Right ventricle myocardium (tissue), 1 donor: Measurements from ENCODE around the genes APC2, ADAMTSL5, MEX3D and MBD3.

- PRO-cap, 2 experiments: peak in 2 of 2 experiments; most common plus-strand start chr19:1252603 (in 2)
These were observed 4.0 kb downstream of the MIDN start for GRCh38 chr19:1252439-1252695.

DNA sequence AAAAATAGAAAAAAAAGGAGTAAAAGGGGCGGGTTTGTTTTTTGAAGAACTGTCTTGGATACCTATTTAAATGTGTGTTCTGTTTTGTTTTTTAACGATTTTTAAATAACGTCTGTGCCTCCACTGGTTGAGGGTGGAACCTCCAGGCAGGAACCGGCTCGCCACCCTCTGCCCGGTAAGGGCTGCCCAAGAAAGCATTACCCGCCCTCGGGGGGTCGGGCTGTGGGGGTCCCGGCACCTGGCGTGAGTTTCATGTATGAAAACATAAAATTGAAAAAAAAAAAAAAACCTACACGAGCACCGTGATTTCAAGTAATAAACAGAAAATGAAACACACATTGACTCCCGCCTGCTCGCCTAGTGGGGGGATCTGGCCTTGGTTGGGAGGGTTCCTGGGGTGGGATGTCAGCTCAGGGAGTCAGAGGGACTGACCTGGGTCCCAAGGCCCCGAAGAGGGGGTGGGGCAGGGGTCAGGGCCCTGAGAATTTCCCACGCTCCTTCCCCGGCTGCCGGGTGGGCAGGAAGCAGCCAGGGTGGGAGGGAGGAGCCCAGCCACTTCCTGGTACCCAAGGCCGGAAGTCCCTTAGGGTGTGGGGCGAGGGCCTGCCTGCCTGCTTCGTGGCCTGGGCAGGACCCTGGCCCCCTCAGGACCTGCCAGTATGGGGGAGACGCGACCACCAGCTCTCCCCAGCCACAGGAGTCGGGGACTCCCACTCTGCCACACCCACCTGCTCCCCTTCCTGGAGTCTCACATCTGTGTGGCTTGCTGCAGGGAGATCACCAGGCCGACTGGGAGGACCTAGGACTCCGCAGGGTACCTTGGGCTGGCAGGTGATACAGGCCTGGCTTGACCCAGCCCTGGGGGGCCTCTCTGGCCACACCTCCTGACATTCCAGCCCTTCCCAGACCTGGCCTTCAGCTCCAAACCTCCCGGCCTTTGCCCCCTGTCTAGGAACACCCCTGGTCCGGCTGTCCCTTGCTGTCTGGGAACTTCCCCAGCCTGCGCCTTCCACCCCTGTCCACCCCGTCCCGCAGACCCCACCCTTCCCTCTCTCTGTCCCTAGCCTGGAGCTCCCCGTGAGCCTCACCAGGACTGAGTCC is 10.0 kb upstream of the CIRBP start:
- PRO-cap, 2 experiments: peak in 2 of 2 experiments; most common plus-strand start position 586 of the sequence (in 2); most common minus-strand start position 535 of the sequence (in 1)

- PRO-cap, 2 experiments: peak in 2 of 2 experiments; most common plus-strand start chr19:1262038 (in 1); most common minus-strand start chr19:1262069 (in 1)
These were observed 7.3 kb upstream of the CIRBP start for GRCh38 chr19:1261715-1262357.

GRCh38 chr19:1263170-1263608 is 5.9 kb upstream of the CIRBP start:
- PRO-cap, 2 experiments: no peak in any of the 2 experiments

GRCh38 chr19:1290860-1291431 is 5.3 kb downstream of the EFNA2 start:
- PRO-cap, 2 experiments: no peak in any of the 2 experiments

GRCh38 chr19:1361952-1362476 is 7.3 kb downstream of the PWWP3A start:
- PRO-cap, 2 experiments: no peak in any of the 2 experiments

GRCh38 chr19:1420354-1420765 is 13.0 kb downstream of the DAZAP1 start:
- PRO-cap, 2 experiments: no peak in any of the 2 experiments

- PRO-cap, 2 experiments: no peak in any of the 2 experiments
These were observed 5.8 kb upstream of the RPS15 start for GRCh38 chr19:1432257-1432928.

DNA sequence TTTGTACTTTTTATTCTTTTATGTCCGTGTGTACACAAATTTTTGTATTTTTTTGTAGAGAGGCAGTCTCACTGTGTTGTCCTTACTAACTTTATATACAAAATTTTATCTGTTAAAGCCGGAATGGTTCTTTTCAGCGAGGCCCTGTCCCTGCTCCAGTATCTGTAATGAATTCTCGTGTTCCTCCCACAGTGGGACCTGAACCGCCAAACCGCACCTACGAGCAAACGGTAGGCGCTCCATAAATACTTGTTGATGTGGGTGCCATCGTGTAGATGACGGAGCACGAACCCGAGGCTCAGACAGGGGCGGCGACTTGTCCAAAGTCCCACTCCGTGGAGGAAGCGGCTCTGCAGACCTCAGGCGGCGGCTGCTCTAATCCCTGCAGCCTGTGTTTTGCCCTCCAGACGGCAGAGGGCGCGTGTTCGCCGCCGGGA is 297 bp upstream of the RPS15 start:
- PRO-cap, 2 experiments: peak in 2 of 2 experiments; most common minus-strand start position 377 of the sequence (in 2)

DNA sequence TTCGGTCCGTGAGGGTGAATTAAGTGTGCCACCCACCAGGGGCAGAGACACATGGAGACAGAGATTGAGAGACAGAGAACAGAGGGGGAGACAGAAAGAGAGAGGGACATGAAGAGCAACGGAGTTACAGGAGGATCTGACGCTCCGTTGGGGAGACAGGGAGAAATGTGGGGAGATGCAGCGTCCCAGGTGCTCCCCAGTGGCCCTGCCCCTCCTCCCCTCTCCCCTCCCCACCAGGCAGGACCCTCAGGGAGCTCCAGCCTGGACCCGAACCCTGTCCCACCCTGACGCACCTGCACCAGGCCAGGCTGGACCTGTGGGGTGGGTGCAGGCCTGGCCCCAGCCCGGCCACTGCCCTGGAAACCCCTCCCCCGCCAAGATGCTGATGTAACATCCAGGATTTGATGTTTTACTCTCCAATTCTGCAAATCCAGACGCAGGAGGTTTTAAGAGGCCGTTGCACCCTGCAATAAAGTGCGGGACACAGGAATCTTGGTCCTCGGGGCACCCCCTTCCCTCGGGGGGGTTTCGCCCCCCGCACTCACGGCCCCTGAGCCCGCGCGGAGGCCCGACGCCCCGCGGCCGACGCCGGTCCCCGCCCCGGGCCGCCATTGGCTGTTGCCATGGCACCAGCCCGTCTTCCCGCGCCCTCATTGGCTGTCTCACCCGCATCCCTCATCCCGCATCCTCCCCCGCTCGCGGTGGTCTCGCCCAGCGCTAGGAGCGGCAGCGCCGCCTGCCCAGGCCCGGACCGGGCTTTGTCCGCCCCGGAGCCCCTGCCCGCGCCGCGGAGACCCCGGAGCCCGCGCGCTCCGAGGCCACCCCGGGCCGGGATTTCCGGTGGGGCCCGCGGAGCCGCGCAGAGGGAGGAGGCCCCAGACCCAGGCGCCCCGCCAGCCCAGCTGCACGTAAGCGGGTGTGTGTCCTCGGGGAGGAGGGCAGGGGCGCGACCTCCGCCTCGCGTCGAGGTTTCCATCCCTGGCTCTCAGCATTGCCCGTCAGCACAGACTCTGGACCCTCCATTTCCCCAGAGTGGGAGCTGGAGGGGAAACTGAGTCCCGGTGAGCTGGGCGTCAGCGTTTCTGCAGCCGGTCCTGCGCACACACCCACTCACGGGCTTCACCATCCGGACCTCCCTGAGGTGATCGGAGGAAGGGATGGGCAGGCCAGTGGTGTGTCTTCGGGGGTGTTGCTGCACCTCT is at the start of gene APC2:
APC2 (plus strand) TSS at position 699 of the 1,202 bp plus-strand sequence.
- PRO-cap, 2 experiments: no peak in any of the 2 experiments

DNA sequence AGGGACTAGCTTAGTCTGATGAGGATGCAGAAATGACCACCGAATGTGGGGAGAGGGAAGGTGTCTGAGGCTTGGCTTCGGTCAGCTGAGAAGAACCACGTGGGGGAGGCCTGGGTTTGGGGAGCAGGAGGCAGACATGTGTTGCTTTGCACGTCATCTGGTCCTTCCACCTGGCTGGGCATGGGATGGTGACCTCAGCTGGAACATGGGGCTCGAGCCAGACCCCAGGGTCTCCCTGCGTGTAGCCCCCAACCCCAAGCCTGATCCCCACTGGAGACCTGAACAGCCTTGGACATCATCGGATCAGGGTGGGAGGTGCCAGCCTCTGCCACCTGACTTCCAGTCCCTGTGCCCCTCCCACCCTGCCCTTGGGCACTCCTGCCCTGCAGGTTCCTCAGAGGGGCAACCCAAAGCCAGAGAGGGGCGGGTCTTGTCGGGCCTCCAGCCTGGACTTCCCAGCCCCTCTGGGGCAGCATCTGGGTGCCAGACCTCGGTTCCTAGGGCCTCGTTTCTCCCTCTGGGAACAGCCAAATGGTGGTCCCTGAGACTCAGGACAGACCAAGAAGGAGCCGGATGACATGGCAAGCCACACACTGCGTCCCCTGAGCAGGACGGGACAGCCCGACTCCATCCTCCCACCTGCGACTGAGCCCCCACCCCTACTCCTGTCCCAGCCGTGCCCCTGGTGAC is 1.4 kb downstream of the APC2 start:
- PRO-cap, 2 experiments: no peak in any of the 2 experiments

- PRO-cap, 2 experiments: no peak in any of the 2 experiments
These were observed 5.8 kb downstream of the APC2 start for GRCh38 chr19:1455356-1456500.

GRCh38 chr19:1472797-1473781 is 5.9 kb downstream of the C19orf25 start:
- PRO-cap, 2 experiments: no peak in any of the 2 experiments

- PRO-cap, 2 experiments: peak in 2 of 2 experiments; most common plus-strand start chr19:1513137 (in 1); most common minus-strand start chr19:1513584 (in 2)
These were observed at the start of gene ADAMTSL5 for GRCh38 chr19:1512868-1513813. Gene ADAMTSL5, minus strand, starts transcription at chr19:1513019.

GRCh38 chr19:1524185-1524592 is 312 bp downstream of the PLK5 start:
- PRO-cap, 2 experiments: no peak in any of the 2 experiments

DNA sequence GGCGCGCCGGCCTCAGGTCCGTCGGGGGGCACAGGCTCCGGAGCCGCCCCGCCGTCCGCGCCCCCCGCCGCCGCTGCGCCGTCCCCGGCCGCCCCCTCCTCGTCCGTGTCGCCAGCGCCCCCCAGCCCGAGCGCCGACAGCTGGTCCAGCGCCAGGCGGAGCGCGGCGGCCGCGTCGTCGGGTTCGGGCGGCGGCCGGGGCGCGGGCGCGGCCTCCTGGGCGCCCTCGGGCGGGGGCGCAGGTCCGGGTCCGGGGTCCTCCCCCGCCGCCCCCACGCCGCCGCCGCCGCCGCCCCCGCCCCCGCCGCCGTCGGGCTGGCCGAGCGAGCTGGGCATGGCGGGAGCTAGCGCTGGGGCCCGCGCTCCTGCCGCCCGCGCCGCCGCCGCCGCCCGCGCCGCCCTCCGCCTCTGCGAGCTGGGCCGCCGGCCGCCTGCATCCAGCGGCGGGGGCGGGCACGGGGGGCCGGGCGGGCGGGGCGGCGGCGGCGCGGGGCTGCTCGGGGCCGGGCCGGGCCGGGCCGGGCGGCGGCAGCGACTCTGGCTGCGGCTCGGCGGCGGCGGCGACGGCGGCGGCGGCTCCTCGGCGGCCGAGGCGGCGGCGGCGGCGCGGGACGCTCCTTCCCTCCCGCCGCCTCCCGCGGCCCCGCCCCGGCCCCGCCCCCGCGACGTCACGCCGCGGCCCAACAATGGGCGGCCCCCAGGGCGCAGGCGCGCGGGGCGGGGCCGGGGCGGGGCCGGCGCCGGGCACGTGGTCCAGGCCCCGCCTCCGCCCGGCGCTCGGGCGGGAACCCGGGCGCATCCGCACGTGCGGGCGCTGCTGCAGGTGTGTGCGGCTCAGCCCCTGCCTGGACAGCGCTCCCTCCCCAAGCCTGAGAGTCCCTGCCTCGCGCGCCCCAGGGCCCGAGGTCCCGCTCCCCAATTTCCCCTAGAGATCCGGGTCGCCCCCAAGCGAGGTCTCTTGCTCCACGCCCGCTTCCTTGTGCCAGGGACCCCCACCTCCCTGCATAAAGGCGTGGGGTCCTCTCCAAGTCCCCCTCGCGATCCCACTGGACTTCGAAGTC is at the start of gene MEX3D:
MEX3D (minus strand) TSS at position 602 of the 1,060 bp plus-strand sequence.
- PRO-cap, 2 experiments: peak in 2 of 2 experiments; most common plus-strand start position 762 of the sequence (in 2); most common minus-strand start position 409 of the sequence (in 2)

GRCh38 chr19:1590477-1591303 is 2.0 kb downstream of the MBD3 start:
- PRO-cap, 2 experiments: no peak in any of the 2 experiments

GRCh38 chr19:1592586-1593488 is at the start of gene MBD3:
Gene MBD3, minus strand, starts transcription at chr19:1592865.
- PRO-cap, 2 experiments: peak in 2 of 2 experiments; most common plus-strand start chr19:1593001 (in 2); most common minus-strand start chr19:1592835 (in 2)

- PRO-cap, 2 experiments: no peak in any of the 2 experiments
These were observed 5.9 kb upstream of the UQCR11 start for GRCh38 chr19:1610951-1611737.

DNA sequence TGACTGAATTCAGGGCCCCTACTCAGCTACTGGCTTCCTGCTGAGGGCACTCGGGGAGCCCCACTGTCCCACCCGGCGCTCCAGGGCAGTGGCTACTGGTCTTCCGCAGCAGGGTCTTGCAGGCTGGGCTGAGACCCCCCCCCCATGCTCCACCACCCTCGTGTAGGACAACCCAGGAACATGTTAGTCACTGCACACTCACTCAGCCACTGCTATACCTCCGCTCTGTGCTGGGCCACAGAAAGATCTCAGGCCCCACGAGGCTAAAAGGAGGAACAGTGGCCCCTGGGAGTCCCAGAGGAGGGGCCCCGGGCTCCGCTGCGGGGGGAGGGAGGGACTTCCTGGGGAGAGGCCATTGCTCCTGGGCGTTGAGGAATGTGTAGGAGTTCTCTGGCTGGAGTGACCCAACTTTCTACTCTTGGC is 13.4 kb downstream of the ONECUT3 start:
- PRO-cap, 2 experiments: no peak in any of the 2 experiments